SJSA1 (cell line): ENCODE results near the gene L3MBTL1.

DNA sequence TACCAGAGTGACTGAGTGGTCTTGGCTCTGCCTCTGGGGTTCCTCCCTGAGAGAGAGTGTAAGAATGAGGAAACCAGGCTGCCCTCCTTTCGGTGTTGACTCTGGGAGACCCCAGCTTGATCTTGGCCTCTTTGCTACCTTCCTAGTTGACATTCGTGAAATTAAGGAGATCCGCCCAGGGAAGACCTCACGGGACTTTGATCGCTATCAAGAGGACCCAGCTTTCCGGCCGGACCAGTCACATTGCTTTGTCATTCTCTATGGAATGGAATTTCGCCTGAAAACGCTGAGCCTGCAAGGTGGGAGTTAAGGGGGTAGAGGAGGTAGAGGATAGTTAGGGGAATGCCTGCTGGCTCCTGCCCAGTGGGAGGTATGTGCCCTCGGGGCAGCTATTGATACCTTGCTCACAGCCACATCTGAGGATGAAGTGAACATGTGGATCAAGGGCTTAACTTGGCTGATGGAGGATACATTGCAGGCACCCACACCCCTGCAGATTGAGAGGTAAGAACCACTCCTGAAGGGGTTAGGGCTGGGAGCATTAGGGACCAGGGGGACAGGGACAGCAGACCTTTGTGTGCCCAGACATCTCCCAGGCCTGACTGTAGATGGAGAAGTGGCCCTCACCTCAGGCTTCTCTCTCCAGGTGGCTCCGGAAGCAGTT is 22.2 kb downstream of the PLCG1 start:
- RAMPAGE, long total RNA = no peak

- RAMPAGE, long total RNA = no peak
Observed at GRCh38 chr20:41172882-41173606, 35.7 kb downstream of the PLCG1 start.

GRCh38 chr20:41232967-41233840 is 84.3 kb downstream of the ZHX3 start:
- RAMPAGE, long total RNA = no peak

GRCh38 chr20:41234465-41235089 is 83.0 kb downstream of the ZHX3 start:
- RAMPAGE, long total RNA = no peak

GRCh38 chr20:41249338-41250135 is 68.0 kb downstream of the ZHX3 start:
- RAMPAGE, long total RNA = no peak

DNA sequence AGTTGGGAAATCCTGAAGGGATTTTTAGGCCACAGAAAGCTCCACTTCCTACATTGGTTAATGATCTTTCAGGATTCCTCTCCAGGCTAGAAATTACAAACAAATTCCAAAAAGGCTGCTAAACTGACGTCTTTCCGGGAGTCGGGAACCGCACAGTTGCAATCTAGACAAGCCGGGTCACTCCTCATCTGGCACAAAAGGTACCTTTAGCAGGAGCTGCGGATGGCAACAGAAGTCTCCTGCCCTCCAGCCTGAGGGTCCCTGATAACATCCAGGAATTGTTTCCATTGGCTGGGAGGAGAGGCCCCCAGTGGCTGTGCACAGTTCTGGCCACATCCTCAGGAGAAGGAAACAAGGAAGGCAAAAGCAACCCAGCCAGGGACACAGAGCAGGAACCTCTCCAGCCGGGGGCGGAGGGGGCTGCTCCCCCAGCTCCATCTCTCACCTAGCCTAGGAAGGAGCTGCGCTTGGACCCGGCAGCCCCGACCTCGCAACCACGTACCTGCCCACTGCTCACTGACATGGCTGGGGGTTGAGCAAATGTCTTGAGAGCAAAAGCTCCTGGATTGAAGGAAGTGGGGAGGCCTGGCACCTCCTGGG is 5.8 kb upstream of the LPIN3 start:
- RAMPAGE, long total RNA = no peak

GRCh38 chr20:41392825-41393286 is 26.2 kb upstream of the EMILIN3 start:
- RAMPAGE, long total RNA = no peak

- RAMPAGE, long total RNA = no peak
Observed at GRCh38 chr20:41557255-41557978, 60.8 kb downstream of the CHD6 start.

- RAMPAGE, long total RNA = no peak
Observed at GRCh38 chr20:41621180-41621445, 2.9 kb upstream of the CHD6 start.

- RAMPAGE, long total RNA = no peak
Observed at GRCh38 chr20:41670016-41670502, 51.9 kb upstream of the CHD6 start.

DNA sequence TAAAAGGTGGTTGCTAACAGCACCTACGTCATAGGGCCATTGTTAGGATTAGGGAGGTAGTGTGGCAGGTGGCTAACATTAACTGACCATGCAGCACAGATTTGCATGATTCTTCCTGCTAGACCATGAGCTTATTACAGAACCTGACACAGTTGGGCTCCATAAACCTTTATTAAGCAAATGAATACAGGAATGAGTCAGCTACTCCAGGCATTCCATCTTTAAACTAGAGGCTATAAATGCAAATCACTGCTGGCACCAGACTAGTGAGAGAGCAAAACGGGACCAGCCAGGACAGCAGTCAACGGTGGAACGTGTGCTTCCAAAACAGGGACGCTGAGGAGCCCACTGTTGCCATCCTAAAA is 440.1 kb downstream of the PTPRT start:
- RAMPAGE, long total RNA = no peak

- RAMPAGE, long total RNA = no peak
Observed at GRCh38 chr20:43463030-43464035, 5.6 kb downstream of the SRSF6 start.

DNA sequence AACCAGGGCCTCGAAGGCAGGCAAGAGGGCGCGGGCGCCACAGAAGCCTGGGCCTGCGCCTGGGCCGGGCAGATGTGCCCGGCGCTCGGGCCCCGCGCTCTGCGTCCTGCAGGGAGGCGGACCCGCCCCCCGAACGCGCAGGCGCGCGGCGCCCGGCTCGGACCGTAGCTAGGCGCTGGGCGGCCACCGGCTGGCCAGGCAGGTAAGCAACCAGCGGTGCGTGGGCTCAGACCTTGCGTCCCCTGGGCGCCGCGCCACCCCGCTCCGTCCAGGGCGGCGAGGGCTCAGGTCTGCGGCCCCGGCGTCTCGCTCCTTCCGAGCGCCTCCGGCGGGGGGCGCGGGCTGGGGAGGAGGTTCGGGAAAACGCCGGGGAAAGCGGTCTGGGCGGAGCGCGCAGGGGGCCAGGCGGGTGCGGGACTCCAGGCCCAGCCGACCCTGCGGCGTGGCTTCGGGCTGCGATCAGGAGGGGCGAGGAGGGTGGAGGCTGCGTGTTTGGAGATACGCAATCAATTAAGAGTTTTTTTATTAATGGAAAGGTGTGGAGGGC is at the start of gene L3MBTL1:
Gene L3MBTL1, plus strand, starts transcription at position 155 of the 547 bp plus-strand sequence.
- RAMPAGE, long total RNA = no peak

DNA sequence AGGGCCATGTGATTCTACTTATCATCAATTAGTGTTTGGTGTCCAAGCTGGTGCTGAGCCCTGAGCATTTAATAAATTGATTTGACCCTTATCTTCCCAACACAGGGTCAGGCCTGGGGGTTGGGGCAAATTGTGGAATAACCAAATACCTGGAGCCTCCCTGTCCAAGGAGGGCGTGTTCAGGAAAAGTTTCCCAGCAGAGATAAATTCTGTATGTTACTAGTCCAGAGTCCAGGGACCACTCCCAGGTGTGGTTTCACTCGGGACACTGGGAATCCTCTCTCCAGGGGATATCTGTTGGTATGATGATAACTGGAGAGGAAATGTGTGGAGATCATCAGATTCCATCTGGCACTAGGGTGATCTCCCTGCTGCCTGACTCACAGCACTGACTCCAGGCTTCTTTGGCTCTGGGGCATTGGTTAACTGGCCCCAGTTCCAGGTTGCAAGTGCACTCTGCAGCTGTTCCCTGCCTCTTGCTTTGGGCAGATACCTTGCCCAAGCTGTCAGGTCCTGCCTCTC is 3.8 kb upstream of the MYBL2 start:
- RAMPAGE, long total RNA = no peak

DNA sequence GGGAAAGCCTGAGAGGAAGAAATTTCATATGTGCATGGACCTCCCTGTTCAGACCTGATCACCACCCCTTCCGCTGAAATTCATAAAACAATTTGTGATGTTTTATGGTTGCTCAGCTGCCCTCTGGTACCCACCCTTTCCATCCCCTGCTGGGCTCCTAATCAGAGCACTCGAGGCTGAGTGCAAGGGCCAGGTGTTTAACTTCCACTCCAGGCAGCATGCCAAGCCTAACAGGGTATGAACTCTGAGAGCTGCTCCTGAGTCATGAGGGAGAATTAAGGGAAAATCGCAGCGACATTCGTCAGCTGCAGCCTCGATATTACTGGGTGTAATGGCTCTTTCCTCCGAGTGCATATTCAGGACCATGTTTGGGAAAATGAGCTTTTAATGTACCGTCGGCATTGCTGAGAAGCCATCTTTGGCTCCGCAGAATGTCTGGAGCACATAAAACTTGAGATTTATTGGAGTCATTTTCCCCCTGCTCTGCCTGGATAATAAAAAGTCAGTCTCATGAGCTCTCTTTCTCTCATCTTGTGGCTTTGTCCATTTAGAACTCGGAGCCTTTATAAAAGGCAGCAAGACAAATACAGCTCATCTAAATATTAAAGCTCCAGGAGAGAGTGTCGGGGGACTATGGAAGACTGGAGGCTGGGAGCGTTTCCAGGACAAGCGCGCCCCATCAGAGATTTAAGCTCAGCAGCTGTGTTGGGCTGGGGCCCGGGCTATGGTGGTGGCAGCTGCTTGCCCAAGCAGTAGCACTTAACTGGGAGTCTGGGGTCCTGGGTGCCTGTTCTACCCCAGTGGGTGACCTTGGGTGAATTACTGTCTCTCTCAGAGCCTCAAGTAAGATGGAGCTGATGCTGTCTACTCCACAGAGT is 103.7 kb downstream of the TOX2 start:
- RAMPAGE, long total RNA = no peak

GRCh38 chr20:44074193-44075213 is 112.5 kb downstream of the JPH2 start:
- RAMPAGE, long total RNA = no peak

DNA sequence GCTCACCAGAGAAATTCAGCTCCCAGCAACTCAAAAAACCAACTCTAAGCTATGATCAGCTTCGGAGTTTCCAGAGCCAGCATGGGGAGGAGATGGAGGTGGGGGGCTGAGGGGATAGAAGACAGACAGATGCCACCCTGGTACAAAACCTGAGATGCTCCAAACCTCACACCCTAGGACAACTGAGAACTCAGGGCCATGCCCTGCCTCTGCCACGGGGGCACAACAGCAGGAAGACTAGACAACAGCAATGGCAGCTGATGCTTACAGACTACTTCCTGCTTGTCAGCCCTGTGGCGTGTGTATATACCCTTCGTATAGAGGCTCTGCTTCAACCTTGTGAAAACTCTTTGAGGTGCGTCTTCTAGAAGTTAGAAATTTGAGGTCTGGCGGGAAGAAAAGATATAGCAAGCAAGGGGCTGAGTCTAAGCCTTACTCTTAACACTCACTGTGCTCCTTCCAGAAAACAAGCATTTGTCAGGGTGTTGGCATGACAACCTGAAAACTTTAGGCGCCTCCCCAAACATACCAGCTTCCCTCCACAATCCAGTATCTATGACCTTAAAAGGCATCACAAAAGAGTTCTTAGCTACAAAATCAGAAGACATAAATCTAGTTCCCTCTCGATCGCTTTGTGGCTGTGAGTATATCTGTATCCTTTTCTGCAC is 33.4 kb downstream of the JPH2 start:
- RAMPAGE, long total RNA = no peak

GRCh38 chr20:44219165-44219748 is 8.7 kb upstream of the OSER1 start:
- RAMPAGE, long total RNA = no peak

- RAMPAGE, long total RNA = no peak
Observed at GRCh38 chr20:44287027-44287678, 23.8 kb downstream of the FITM2 start.

DNA sequence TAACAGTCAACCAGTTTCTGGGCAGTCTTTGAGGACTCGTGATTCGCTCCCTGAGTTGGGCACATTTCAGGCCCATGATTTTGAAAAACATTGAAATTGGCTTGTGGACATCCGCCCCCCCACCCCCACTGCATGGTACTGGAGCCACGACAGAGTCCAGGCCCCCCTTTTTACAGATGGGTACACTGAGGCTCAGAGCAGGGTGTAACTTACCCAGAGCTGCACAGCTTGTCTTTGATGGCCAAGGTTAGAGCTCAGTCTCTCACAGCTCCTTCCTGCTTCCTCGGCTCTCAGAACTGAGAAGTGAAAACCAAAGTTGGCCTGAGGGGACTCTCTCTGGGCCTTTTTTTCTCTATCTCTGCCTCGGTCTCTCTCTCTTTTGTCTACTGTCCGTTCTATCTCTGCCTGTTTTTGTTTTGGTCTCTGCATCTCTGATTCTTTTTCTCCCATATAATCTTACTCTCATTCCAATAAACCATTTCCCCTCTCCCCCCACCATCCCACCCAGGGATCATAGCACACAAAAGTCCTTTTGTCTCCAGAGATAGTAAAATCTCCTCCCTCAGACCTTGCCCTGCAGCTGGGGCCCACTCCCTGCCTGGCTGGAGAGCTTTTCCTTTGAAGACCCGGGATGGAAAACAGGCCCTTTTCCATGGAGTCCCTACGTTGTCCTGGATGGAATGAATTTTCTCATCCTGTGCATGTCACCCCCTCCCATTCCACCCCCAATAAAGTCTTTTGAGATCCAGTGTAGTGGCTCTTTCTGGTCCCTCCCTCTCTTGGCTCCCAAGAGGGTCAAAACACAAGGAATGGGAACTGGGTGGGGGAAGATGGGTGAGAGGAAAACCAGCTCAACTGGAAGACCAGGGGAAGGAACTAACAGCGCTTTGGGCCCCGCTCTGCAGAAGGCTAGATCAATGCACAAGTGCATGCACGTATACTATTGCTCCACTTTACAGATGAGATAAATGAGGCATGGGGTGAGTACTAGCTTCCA is 3.5 kb upstream of the HNF4A start:
- RAMPAGE, long total RNA = no peak